Parotid gland (tissue), 1 donor: Measurements from ENCODE around the genes NECTIN4, HSPA6, NOS1AP and RGS5.

GRCh38 chr1:161085149-161086029 is 4.0 kb downstream of the NECTIN4 start:
- PRO-cap: no peak

DNA sequence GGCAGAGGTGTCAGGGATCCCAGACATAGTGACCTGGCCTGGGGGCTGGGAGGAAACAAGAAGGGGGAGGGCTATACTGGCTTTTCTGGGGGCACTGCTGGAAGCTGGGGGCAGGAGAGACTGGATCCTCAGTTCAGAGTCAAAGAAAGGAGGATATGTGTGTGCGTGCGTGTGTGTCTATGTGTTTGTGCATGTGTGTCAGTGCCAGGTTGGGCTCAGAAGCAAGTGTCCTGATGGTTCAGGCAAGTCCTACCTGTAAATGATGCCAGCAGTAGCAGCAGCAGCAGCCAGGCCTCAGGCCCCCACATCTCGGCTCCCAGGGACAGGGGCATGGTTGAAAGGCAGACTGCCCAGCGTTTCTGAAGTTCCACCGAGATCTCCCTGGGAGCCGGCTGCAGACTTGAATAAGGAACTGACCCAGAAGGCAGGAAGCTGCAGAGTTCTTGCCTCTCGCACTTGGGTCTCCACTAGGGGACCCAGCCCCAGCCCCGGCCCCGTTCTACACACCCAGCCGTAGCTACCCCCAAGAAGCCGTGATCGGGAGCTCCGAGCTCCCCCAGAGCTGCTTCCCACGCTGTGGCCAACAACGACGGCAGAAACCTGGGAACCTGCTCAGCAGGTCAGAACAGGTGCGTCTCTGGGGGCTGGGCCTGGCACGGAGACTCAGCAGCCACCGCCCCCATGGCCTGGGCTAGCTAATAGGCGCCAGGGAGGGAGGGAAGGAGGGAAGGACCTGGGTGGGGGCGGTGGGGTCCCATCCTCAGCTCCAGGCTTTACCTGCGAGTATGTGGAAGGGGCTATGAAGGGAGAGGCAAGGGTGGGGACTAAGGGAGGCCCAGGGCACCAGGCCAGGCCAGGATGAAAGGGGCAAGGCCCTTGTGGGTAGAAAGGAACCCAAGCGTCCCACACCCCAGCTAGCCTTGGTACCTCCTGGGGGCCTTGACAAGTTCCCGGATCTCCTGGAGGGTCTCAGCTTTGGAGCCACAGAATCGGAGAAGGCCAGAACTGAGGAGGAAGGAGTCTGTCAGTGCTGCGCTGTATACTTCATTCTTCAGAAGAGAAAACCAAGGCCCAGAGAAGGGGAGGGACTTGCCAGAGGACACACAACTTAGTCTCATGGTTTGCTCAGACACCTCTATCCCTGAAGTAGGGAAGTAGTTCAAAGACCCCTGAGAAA is at the start of gene NECTIN4:
Gene NECTIN4, minus strand, starts transcription at position 594 of the 1,177 bp plus-strand sequence.
- PRO-cap: unidirectional peak, minus-strand start at position 594 of the sequence

DNA sequence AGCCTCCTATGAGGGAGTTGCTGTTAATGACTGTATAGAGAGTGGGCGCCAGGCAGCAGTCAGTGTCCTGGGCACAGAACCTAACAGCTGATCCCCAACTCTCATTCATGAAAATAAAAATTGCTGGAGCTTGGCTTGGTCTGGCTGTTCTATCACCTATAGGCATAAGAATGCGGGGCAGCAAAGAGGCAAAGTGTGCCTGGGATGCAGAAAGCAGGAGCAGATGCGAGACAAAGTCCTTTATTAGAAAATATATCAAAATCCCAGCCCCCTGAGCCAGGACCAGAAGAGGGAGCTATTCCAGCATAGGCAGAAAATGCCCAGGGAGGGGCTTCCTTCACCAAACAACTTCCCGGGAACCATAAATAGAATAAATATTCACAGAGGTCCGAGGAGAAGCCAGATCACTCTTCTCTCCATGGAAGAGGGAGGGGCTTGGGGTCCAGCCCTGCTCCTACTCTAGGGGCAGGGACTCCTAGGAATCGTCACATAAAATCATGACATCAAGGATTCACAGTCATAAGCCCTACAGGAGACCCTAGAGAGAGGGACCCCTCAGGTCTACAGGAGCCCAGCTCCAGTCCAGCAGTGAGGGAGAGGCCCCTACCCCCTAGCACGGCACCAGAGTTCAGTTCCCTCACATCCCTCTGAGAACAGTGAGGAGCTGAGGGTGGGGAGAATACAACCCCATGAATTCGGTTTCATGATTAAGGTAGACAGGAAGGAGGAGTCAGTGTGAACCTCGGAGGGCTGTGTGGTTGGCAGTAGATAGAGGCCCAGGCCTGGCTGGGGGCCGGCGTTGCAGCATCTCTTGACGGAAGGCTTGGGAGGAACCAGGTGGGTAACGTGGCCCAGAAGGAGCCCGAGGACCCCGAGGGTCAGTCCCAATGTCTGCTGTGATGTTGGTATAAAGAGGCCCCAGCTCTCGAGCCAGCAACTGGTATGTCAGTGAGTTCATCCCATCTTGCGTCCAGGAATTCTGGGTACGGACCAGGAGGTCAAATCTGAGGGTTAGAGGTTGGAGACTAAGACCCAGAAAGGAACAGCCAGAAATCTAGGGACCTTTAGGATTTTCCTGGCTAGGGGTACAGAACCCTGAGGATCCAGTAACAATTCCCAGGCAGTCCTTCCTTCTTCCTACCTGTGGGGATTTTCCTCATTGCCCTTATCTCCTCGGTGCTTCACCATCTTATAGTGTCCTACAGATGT is 5.3 kb downstream of the PPOX start:
- PRO-cap: no peak

DNA sequence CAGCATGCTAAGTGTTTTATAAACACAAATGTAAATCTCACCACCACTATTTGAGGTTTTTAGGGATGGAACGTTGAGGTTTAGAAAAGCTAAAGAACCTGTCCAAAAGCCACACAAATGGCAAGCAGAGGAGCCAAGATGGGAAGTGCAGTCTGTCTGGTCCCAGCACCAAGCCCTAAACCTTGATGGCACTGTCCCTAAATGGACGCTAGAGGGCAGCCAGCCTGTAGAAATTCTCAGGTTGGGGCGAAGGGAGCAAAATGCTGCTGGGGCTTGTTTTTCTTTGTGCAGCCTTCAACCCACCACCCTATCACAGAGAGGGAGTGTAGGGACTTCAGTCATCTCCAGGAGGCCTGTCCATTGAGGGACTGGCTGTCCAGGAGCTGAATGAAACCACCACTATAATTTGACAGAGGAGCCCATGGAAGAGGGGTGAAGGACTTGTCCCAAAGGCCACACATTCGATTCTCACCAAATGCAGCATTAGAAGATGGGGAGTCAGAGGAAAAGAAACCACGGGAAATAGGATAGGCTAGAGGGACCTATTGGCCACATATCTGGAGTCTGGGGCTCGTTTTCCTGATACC is 6.3 kb downstream of the ADAMTS4 start:
- PRO-cap: no peak

- PRO-cap: no peak
Observed at GRCh38 chr1:161201037-161201200, 1.2 kb upstream of the NDUFS2 start.

GRCh38 chr1:161201201-161201854 is 839 bp upstream of the NDUFS2 start:
- PRO-cap: bidirectional peak, plus-strand start at chr1:161201666, minus-strand start at chr1:161201561; bidirectional peak, plus-strand start at chr1:161201814, minus-strand start at chr1:161201783

- PRO-cap: no peak
Observed at GRCh38 chr1:161222133-161222830, 1.1 kb downstream of the APOA2 start.

DNA sequence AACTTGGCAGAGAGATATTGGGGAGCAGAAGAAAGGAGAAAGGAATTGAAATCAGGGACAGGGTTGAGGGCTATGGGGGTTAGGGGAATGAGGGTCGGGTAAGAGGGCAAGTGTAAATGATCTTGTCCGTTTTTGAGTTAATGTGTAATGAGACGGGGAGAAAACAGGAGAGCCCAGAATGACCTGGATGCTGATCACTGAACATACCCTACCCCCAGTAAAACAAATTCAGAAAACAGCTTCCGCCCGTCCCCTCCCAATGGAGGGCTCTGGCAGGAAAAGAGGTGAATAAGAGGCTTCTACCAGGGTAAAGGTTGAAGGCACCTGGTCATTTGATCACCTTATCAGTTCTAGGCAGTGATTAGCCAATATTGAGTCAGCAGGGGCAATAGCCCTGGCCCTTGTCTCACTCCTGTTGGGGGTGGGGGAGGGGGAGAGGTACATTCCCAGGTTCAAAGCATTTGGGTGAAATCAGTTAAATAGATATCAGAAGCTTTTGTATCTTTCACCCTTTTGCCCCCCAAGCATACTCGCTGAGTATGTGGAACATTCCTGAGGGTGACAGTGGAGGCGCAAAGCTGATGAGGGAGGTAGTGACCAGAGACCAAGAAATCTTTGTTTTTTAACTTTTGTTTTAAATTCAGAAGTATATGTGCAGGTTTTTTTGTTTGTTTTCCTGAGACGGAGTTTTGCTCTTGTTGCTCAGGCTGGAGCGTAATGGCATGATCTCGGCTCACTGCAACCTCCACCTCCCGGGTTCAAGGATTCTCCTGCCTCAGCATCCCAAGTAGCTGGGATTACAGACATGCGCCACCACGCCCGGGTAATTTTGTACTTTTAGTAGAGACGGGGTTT is 847 bp upstream of the APOA2 start:
- PRO-cap: no peak

DNA sequence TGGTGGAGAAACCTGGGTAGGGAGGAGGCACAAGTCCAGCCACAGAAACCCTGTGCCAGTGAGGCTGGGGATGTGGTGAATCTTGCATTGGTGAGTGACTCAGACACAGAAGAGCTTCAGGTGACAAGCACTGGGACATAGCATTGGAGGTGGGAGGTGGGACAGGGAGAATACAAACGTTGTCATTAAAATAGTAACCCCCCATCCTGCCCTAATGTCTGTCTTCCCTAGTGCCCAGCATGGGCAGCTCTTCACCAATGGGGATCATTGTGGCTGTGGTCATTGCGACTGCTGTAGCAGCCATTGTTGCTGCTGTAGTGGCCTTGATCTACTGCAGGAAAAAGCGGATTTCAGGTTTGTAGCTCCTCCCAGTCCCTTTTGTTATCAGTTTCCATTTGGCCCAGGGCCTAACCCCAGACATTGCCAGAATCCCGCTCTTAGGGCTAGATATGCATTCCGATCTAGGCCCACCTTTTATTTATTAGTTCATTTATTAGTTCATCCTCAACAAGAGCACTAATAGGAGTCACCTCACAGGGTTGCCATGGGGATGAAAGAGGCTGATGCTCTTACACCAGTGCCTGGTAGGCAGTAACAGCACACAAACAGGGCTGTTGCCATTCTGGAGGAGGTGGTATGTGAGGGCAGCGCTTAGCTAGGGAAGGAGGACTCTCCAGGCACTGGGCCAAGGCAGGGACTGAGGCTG is 5.5 kb downstream of the FCGR2A start:
- PRO-cap: no peak

DNA sequence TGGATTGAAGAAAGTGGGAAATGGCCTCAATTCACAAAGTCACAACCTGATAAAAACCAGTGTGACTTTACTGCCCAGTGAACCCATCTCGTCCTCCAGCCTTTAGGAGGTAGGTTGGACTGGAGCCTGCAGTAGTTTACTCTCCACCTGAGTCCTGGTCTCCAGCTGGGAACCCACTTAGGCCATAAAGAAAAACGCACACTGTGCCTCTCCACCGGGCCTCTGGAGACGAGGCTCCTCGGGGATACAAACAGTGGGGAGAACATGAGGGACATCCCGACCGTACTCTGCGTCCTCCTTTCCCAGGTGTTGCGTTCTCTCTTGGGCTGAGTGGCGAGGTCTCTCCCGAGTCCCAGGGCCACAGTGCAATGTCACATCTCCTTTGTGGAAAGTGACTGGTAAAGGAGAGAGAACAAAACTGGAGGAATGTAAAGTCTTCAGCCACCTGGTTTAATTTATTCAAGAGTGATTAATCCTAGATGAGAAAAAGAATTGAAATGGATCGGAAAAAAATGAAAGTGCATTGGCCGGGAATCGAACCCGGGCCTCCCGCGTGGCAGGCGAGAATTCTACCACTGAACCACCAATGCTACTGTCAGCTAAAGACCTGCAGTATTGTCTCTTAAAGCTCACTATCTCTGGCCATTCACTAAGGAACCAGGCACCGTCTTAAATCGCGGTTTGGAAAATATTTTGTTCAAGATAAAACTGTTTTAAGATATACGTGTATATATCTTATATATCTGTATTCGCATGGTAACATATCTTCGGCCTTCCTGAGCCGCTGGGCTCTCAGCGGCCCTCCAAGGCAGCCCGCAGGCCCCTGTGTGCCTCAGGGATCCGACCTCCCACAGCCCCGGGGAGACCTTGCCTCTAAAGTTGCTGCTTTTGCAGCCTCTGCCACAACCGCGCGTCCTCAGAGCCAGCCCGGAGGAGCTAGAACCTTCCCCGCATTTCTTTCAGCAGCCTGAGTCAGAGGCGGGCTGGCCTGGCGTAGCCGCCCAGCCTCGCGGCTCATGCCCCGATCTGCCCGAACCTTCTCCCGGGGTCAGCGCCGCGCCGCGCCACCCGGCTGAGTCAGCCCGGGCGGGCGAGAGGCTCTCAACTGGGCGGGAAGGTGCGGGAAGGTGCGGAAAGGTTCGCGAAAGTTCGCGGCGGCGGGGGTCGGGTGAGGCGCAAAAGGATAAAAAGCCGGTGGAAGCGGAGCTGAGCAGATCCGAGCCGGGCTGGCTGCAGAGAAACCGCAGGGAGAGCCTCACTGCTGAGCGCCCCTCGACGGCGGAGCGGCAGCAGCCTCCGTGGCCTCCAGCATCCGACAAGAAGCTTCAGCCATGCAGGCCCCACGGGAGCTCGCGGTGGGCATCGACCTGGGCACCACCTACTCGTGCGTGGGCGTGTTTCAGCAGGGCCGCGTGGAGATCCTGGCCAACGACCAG is at the start of gene HSPA6:
Gene HSPA6, plus strand, starts transcription at position 1,213 of the 1,436 bp plus-strand sequence.
- PRO-cap: bidirectional peak, plus-strand start at position 1,213 of the sequence, minus-strand start at position 1,041 of the sequence

DNA sequence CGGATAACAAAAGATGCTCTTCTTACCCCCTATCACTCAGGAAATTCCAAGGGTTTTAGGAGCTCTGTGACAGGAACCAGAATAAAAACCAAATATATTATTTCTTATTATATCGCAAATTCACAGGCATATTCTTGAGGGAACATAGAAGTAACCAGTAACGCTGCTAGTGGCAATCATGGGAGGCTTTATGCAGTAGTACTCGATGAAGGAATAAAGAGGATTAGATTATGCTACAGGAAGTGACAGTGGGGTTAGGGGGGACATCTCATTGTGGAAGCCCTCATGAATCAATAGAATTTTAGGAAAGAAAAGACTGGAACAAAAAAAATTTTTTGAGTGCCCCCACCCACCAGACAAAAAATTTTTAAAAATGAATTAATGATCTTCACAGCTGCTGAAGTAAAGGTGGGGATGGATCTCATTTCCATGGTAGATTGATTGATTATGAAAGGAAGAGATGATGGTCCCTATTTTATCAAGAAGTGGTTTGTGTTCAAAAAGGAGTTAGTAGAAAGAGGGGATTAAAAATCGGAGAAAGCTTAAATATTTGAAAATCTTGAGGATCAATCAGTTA is 59.9 kb downstream of the ATF6 start:
- PRO-cap: no peak

- PRO-cap: no peak
Observed at GRCh38 chr1:161997710-161998418, 25.8 kb downstream of the OLFML2B start.

DNA sequence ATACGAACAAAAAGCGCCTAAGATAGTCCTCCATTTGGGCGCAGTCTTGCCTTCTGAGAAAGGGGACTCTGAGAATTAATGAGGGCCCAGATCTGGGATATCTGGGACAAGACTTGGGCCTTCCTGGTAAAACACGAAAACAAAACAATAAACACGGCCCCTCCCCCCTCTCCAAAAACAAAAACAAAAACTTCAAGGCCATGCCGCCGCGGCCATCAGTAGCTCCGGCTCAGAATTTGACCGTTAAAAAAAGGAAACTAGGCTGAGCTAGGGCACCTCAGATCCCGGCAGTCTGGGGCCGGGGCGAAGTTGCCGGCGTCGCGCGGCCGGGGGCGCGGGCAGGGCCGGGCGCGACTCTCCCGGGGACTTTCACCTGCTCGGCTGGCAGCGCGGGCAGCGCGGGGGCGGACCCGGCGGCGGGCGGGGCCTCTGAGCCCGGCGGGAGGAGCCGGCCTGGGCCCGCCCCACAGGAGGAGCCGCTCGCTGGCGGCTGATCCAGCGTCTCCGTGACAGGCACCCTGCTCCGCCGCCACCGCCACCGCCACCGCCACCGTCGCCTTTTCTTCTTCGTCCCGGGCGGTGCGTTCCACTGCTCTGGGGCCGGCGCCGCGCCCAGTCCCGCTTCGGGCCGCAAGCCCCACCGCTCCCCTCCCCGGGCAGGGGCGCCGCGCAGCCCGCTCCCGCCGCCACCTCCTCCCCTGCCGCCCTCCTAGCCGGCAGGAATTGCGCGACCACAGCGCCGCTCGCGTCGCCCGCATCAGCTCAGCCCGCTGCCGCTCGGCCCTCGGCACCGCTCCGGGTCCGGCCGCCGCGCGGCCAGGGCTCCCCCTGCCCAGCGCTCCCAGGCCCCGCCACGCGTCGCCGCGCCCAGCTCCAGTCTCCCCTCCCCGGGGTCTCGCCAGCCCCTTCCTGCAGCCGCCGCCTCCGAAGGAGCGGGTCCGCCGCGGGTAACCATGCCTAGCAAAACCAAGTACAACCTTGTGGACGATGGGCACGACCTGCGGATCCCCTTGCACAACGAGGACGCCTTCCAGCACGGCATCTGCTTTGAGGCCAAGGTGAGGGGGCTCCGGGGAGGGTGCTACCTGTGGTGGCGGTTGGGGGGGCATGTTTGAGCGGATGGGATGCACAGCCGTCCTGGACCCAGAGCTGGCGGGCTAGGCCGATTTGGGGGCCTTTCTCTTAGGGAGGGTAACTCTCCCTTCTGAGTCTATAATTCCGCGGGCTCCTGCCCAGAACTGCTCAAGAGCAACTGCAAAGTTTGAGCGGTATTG is at the start of gene NOS1AP:
Gene NOS1AP, plus strand, starts transcription at position 467 of the 1,274 bp plus-strand sequence.
- PRO-cap: bidirectional peak, plus-strand start at position 493 of the sequence, minus-strand start at position 383 of the sequence

- PRO-cap: no peak
Observed at GRCh38 chr1:162070499-162070774, 946 bp downstream of the NOS1AP start.

DNA sequence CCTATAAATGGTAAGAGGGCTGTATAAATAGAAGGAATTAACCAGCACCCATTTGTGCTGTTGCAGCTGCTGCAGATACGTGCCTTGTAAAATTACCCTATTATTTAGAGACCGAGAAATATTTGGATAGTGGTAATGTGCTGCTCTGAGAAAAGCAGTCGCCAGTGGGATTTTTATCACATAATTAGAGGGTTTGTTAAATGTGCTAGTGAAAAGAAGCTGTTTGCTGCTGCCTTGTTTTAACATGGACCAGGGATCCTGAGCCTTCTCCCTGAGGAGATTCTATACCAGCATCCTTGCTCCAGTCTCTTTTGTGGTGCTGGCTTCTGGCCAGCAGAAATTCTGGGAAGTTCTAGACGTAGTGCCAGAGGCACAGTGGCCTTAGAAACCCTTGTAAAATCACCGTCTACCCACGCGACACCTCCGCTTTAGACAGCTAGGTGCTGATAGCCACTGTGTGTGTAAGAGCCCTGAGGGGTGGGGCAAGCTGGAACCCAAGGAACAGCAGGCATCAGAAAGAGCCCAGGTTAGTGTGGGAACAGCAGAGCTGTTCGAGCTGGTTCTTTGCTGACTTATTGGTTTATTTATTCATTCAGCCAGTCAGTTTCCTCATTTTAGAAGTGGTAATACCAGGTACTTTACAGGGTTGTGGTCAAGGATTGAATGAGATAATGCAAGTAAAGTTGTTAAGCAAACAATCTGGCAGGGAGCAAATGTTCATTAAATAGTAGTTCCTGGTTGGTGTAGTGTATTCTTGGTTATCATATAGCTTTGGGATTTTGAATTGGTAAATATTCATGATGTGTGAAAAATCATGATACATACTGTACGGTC is 137.6 kb downstream of the NOS1AP start:
- PRO-cap: no peak

GRCh38 chr1:162229882-162230577 is 146.6 kb downstream of the SPATA46 start:
- PRO-cap: no peak

DNA sequence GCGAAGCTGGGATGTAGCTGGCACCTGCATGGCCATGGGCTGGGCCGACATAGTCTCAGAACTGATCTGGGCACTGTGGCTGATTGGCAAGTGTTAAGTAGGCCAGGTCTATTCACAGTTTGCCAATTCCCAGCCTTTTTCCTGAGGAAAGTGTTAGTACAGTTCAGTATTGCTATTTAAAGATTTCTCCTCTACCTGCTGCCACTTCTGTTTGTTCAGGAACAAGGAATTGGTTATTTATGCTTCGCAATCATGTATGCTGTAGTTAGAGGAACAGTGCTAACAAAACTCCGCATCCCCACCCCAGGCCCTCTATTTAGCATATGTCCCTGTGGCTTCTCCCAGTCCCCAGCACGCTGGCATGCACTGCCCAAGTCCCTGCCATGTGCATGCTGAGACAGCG is 16.3 kb downstream of the SPATA46 start:
- PRO-cap: no peak

GRCh38 chr1:162626728-162626916 is 5.6 kb upstream of the DDR2 start:
- PRO-cap: no peak

GRCh38 chr1:162663446-162664159 is 31.3 kb downstream of the DDR2 start:
- PRO-cap: no peak

- PRO-cap: no peak
Observed at GRCh38 chr1:163202771-163203567, at the start of gene RGS5. Gene RGS5, minus strand, starts transcription at chr1:163202916.